Kidney epithelial cell (primary cell): Measurements from ENCODE around the genes GARIN5B, ZNF628, ZNF471, ZNF71 and DUXA.

DNA sequence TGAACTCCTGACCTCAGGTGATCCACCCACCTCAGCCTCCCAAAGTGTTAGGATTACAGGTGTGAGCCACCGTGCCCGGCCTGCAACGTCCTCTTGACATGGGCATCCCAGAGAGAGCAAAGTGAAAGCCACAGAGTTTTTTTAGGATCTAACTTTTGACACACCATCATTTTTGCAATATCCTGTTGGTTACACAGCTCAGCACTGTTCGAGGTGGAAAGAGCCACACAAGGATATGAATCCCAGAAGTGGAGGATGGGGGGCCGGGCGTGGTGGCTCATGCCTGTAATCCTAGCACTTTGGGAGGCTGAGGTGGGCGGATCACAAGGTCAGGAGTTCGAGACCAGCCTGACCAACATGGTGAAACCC, 6.6 kb upstream of the TMEM150B start:
- RAMPAGE, long total RNA, result no peak
- RRBS, result no CpG with 5 or more reads among the region's 8 CpGs

DNA sequence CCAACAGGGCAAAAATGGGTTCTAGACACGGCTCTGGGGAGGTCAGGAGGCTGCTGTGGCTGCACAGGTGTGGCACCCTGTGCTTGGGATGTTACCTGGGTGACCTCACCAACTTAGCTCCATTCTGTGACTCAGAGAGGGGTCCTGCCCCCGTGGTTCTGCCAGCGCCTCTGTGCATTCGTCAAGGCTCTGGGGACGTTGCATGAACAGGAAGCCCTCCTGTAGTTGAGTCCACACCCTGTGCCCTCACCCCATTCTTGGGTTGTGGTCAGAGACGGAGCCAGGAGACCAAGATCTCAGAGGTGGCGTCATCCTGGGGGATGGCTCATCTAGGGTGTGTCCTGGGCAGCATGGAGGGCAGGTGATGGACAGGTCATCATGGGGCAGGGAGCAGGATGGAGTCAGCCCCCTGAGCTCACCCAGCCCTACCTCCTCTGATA, 2.5 kb downstream of the COX6B2 start:
- RAMPAGE, long total RNA, result no peak
- RRBS, result no CpG with 5 or more reads among the region's 7 CpGs

- RAMPAGE, long total RNA, result no peak
- RRBS, result no CpG with 5 or more reads among the region's 10 CpGs
These were observed at the start of gene GARIN5B for GRCh38 chr19:55363070-55363436. TSS of gene GARIN5B (minus strand) at chr19:55363260.

DNA sequence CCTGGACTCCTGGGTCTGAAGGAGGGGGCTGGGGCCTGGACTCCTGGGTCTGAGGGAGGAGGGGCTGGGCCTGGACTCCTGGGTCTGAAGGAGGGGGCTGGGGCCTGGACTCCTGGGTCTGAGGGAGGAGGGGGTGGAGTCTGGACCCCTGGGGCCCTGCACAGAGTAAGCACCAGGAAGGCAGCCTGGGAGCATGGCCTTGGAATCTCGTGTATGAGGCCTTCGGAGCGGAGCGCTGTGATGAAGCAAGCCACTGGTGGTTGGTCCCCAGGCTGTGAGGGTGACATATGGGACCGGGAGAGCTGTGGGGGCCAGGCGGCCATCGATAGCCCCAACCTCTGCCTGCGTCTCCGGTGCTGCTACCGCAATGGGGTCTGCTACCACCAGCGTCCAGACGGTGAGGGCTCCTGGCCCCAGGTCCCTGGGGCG, 710 bp downstream of the TMEM190 start:
- RAMPAGE, long total RNA, result no peak
- RRBS, result 54% methylated on average over 6 of the region's 13 CpGs

- RAMPAGE, long total RNA, result no peak
- RRBS, result 28% methylated on average over 7 of the region's 27 CpGs
These were observed 1.1 kb downstream of the TMEM190 start for GRCh38 chr19:55377751-55378086.

DNA sequence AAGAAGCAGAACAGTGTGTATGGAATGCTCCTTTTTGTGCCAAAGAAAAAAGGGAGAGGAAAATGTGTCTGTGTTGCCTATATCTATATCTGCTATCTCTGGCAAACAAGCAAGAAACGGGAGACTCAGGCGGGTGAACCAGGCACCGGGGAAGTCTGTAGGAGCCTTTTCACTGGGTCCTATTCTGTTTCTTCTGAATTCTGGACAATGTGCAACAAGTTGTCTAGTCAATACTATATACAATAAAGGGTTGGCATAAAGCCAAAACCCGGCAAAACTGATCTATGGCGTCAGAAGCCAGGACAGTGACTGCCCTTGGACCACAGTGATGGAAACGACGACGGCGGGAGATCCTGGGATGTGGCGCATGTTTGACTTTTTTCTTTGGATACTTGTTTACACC, 1.2 kb downstream of the ISOC2 start:
- RAMPAGE, long total RNA, result no peak
- RRBS, result no CpG with 5 or more reads among the region's 10 CpGs

GRCh38 chr19:55476314-55477369, at the start of gene ZNF628:
TSS of gene ZNF628 (plus strand) at chr19:55476617.
- RAMPAGE, long total RNA, result no peak
- RRBS, result 2% methylated on average over 23 of the region's 69 CpGs

- RAMPAGE, long total RNA, result no peak
- RRBS, result 2% methylated on average over 13 of the region's 22 CpGs
These were observed 597 bp downstream of the ZNF579 start for GRCh38 chr19:55579815-55580686.

GRCh38 chr19:55668887-55669243, 6.2 kb upstream of the EPN1 start:
- RAMPAGE, long total RNA, result no peak
- RRBS, result no CpG with 5 or more reads among the region's 13 CpGs

DNA sequence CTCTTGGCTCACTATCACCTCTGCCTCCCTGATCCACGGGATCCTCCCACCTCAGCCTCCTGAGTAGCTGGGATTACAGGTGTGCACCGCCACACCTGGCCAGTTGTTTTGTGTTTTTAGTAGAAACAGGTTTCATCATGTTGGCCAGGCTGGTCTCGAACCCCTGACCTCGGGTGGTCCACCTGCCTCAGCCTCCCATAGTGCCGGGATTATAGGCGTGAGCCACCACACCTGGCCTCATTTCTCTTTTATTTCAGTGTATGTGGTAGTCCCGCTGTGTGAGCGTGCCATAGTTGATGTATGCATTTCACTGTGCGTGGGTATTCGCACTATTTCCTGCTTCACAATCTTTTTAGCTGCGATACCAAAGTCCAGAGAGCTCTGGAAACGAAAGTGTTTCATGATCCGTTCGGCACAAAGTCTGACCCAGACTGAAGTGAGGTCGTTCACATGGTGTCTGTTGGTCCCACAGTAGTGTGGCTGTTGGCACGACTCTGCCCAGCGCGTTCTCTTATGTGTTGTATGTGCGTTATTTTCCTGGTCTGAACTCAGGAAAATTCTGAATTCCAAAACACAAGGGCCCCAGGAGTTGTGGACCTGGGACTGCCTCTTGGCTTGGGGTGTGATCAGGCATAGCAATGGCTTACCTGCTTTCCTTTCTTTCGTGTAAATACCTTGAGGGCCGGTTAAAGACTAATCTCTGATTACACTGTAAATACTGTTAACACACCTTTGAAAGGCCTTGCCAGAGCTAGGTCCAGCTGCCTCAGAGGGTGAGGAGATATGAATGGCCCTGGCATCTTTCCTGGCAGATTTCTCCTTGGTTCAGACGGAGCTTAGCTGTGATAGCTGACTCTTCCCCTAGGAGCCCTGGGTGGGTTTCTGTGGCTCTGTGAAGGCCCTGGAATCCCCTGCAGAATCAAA, 8.7 kb downstream of the EPN1 start:
- RAMPAGE, long total RNA, result no peak
- RRBS, result no CpG with 5 or more reads among the region's 22 CpGs

DNA sequence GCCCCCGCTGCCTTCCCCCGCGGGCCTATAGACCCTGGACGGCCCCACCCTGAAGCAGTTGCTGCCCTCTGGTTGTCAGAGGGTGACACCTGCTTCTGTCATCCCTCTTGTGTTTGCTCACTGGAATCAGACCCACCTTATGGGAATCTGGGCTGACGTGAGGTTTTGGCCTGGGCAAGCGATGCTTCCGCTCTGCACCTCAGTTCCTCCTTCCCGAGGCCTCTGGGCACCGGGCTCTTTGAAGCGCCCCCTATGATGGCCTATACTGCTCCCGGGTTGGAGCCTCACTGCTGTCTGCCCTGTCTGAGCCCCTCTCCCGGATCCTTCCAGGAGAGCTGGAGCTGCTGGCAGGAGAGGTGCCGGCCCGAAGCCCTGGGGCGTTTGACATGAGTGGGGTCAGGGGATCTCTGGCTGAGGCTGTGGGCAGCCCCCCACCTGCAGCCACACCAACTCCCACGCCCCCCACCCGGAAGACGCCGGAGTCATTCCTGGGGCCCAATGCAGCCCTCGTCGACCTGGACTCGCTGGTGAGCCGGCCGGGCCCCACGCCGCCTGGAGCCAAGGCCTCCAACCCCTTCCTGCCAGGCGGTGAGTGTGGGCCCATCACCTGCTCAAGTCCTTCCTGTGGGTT, 19.5 kb downstream of the EPN1 start:
- RAMPAGE, long total RNA, result no peak
- RRBS, result 93% methylated on average over 7 of the region's 27 CpGs

- RAMPAGE, long total RNA, result no peak
- RRBS, result no CpG with 5 or more reads among the region's 6 CpGs
These were observed 421 bp downstream of the ZSCAN5A start for GRCh38 chr19:56314365-56314471.

- RAMPAGE, long total RNA, result no peak
- RRBS, result 14% methylated on average over 1 of the region's 36 CpGs
These were observed 522 bp upstream of the ZSCAN5A start for GRCh38 chr19:56315064-56315658.

DNA sequence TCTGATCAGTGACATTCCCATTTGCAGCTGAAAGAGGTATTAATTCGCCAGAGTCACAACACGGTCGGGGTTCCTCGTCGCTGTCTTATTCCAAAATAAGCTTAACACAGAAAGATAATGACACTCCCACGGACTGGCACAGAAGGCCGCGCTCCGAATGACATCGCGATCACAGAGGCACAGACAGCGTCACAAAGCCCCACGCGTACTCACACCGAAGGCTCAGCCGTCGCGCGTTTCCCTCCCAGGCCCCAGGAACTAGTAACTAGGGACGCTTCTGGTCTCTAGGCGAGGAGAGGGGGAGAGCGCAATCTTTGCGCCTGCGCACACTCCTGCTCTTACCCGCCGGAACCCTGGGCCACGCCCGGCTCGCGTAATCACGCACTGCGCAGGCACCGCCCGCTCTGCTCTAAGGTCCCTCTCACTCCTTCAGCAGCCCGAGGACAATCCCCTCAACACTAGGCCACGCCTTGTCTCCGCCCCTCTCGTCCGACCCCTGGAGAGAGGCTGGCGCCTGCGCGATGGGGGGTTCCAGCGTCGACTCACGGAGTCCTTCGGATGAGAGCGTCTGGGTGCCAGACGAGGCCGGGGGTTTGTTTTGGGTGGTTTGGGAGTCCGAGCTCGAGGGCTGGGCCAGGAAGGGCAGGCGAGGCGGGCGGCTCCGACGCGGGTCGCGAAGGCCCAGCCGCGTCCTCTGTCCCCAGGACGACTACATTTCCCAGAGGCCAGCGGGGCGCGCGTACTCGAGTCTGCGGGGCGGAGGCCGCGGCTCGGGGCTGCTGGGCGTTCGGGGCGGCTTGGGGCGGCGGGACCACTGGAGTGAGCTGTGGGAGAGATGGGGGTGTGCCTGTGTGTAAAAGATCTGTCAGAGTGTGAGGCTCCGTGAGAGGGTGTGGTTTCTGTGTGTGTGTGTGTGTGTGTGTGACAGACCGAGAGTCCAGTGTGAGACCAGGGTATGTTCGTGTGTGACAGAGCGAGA, at the start of gene ZNF471:
ZNF471 (plus strand) TSS at position 526 of the 979 bp plus-strand sequence.
- RAMPAGE, long total RNA, result start-site peak on the plus strand centred at position 501 of the sequence, 52 bp wide, 12 and 27 reads in 2 replicates
- RRBS, result no CpG with 5 or more reads among the region's 81 CpGs

DNA sequence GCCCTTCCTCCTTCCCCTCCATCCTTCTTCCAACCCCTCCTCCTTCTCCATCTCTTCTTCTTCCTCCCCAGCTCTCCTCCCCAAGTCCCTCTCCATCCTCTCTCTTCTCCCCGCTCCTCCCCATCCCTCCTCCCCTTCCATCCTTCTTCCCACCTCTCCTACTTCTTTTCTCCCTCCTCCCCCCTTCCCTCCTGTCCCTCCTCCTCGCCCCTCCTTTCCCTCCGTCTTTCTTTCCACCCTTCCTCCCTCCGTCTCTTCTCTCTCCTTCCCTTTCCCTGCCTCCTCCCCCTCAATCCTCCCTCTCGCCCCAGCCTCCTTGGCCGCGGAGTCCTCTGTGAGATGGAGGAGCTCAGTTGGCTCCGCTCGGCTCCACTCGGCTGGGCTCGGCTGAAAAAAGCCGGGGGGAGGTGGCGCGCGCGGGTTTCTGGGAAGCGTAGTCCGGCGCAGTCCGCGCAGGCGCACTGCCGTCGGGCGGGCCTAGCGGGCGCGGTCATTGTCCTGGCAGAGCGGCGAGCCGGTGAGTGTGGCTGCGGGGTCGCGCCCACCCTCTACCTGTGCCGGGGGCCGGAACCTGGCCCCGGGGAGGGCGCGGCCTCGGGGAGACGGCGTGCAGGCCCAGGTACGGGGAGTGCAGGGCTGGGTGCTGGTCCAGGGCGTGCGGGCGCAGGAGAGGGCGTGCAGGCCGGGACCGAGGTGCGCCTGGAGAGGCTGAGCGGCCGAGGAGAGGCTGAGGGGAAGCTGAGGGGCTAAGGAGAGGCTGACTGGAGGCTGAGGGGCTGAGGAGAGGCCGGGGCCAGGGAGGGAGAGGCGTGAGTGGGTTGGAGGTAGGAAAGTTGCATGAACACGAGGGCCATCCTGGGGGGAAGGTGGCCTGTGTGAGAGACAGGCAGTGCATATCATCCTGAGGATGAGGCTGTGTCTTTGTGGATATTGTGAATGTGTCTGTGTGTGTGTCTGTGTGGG, at the start of gene ZNF71:
ZNF71 (plus strand) TSS at position 493 of the 963 bp plus-strand sequence.
- RAMPAGE, long total RNA, result no peak
- RRBS, result 1% methylated on average over 24 of the region's 55 CpGs

- RAMPAGE, long total RNA, result no peak
- RRBS, result no CpG with 5 or more reads among the region's 4 CpGs
These were observed 6.5 kb upstream of the ZNF835 start for GRCh38 chr19:56678196-56678406.

GRCh38 chr19:56795363-56795718, 45.2 kb downstream of the PEG3 start:
- RAMPAGE, long total RNA, result no peak
- RRBS, result no CpG with 5 or more reads among the region's 31 CpGs

DNA sequence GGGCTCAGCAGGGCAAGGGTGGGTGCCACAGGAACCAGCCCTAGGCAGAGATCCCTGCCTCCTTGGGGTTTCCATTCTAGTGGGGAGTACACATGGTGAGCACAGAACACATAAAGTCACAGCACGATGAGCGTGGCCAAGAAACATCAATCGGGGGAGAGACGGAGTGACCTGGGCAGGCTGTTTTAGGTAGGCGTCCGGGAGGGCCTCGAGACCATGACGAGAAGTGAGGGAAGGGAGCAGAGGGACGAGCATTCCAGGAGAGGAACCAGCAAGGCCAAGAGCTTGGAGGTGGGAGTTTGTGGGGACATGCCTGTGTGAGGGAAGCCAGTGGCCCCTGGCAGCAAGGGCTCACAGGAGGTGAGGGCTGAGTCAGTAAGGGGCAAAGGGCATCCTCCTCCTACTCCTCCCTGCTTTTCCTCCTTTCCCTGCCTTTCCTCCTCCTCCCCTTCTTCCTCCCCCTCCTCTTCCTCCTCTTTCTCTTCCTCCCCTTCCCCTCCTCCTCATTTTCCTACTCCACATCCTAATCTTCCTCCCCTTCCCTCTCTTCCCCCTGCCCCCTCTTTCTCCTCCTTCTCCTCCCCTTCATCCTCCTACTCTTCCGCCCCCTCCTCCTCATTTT, 126.4 kb upstream of the PEG3 start:
- RAMPAGE, long total RNA, result no peak
- RRBS, result no CpG with 5 or more reads among the region's 10 CpGs

DNA sequence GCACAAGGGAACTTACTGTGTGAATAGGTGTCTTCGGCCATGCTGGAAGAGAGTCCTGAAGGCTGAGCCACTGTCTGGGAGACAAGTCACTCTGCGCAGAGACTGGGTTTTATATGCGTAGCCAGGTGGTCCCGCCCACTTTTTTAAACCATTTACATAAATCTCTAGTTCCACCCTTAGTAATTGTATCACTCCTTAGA, at the start of gene DUXA:
DUXA (minus strand) TSS at position 83 of the 200 bp plus-strand sequence.
- RAMPAGE, long total RNA, result no peak
- RRBS, result no CpG with 5 or more reads among the region's 4 CpGs

DNA sequence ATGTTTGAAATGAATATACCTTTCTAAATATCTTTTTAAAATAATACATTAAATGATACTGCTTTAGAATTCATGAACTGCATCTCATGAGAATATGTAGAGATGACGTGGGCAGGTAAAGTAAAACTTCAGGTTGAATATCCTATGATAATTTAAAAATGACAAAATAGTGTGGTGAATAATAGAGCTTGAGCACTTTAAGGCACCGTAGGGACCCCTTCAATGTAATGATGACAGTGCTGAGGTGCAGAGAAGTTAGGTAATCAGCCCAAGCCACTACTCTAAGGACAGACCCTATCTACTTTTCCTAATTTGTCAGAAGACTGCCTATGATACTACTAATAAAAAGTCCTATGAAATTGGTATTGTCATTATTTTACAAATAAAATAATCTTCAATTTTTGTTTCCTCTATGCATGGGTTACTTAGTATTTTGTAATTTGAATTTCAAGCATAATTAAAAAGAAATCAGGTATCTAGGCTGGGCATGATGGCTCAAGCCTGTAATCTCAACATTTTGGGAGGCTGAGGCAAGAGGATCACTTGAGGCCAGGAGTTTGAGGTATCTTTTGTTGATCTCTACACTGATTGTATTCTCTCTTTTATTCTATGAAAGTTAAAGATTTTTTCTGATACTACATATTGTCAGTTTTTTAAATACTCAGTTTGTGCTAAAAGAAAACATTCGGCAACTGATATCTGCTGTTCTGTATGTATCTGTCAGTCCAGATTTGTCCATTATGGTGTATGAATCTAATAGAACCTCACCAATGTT, 13.6 kb upstream of the ZNF543 start:
- RAMPAGE, long total RNA, result no peak
- RRBS, result no CpG with 5 or more reads among the region's 3 CpGs